Temporal lobe (tissue), 2 donors: Measurements from ENCODE around the genes CAV3 and PRRT3.

GRCh38 chr3:5428407-5429585 lies 241.3 kb downstream of the EDEM1 start:
- RAMPAGE, long total RNA, result no peak

DNA sequence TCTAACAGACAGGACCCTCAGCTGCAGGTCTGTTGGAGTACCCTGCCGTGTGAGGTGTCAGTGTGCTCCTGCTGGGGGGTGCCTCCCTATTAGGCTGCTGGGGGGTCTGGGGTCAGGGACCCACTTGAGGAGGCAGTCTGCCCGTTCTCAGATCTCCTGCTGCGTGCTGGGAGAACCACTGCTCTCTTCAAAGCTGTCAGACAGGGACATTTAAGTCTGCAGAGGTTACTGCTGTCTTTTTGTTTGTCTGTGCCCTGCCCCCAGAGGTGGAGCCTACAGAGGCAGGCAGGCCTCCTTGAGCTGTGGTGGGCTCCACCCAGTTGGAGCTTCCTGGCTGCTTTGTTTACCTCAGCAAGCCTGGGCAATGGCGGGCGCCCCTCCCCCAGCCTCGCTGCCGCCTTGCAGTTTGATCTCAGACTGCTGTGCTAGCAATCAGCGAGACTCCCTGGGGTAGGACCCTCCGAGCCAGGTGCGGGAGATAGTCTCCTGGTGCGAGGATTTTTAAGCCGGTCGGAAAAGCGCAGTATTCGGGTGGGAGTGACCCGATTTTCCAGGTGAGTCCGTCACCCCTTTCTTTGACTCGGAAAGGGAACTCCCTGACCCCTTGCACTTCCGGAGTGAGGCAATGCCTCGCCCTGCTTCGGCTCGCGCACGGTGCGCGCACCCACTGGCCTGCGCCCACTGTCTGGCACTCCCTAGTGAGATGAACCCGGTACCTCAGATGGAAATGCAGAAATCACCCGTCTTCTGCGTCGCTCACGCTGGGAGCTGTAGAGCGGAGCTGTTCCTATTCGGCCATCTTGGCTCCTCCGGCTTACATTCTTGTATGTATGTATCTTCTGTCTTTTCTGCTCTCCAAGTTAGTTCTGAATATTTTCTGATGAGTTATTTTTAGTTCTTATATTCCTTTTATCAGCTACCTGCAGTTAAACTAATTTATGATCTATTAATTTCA lies 370.5 kb upstream of the GRM7 start:
- RAMPAGE, long total RNA, result no peak

DNA sequence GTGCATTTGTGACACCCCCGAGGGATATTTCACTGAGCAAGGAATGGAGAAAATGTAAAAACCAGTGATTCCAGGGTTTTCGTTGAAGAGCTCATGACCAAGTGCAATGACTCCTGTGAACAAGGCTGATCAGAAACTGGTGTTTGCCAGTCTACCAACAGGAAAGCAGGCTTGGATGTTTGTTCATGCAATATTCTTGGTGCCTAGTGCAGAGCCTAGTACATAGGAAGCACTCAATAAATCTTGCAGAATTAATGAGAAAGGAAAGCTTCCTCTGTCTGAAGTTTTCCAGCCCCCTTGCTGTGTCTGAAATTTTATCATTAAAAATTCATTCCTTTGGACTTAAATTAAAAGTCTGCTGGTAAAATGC lies 64.6 kb upstream of the LMCD1 start:
- RAMPAGE, long total RNA, result no peak

DNA sequence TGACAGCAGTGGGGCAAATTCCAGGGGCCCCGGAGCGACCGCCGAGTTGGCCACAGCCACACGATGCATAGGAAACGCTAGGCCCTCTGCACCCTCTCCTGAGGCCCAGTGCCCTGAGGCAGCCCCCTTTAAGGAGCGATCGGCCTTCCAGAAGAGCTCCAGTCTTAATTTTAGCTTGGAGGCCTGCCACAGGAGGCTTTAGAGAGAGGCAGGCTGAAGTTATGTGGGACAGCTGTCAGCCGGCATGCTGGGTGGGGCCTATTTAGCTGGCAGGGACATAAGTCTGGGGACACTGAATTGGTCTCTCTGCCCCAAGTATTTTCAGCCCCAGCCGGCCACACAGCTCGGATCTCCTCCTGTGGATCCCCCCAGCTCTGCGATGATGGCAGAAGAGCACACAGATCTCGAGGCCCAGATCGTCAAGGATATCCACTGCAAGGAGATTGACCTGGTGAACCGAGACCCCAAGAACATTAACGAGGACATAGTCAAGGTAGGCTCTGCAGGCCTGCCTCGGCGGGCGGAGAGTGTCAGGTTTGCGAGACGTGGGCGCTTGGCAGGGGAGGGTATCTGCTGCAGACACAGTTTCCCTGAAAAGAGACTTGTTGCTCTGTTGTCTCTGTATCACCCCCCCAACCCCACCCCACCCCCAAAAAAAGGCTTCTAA lies at the start of gene CAV3:
TSS of gene CAV3 (plus strand) at position 305 of the 667 bp plus-strand sequence.
- RAMPAGE, long total RNA, result no peak

GRCh38 chr3:8981567-8982107 lies 18.4 kb upstream of the RAD18 start:
- RAMPAGE, long total RNA, result no peak

- RAMPAGE, long total RNA, result no peak
Observed at GRCh38 chr3:9049271-9049774, 86.1 kb upstream of the RAD18 start.

DNA sequence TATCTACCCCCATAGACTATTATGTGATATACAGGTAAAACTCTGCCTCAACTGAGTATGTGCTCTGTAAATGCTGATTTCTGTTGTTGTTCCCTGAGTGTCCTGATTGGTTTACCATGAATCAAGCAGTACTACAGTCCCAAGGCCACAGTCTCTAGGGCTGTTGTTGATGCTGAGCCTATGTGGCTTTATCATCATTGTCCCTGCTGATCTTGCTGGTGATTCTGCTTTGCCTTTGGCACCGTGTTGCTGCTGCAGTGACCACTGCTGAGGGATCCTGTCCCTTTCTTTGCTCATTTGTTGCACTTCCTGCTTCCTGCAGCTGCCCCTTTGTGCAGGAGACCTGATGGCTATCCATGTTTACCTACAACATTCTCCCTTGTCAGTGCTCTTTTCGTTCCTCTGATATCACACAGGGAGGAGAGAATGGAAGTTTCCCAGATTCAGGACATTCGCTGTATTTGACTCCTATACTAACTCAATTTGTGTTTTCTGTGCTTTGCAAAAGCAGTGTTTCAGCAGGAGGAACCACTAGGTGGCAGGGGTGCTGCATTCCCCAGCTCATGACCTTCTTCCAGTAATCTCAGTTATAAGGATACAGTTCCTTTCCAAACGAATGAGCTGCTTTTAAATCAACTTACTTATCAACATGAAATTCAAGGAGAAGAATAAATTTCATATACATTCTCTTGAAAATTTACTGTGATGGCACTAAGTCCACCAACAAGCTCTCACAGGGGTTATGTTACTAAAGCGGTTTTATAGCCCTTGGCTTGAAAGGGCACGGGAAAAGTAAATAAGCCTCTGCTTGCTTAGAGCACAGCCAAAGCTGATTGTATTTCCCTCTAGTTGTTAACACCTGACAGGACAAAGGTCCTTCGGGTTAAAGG lies 9.8 kb upstream of the THUMPD3 start:
- RAMPAGE, long total RNA, result no peak

DNA sequence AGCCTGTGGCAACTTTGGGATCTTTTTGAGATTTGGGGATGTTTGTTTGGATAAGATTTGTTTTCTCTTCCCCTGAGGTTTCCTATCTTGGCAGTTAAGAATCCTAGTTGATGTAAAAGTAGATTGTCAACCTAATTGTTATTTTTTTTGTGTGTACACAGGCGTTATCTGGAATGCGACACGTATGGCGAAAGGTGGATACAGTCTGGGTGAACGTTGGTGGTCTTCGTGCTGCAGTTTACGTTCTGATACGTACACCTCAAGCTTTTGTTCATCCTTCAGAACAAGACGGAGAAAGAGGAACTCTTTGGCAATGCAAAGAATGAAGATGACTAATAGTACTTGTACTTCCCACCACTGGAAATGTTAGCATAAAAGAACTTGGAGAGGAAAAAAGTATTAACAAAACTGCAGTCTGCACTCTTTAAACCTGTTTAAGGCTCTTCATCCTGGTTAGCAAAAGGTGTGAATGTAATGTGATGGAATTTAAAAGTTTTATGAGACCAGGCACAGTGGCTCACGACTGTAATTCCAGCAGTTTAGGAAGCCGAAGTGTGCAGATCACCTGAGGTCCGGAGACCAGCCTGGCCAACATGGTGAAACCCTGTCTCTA lies 12.9 kb upstream of the SETD5 start:
- RAMPAGE, long total RNA, result no peak

DNA sequence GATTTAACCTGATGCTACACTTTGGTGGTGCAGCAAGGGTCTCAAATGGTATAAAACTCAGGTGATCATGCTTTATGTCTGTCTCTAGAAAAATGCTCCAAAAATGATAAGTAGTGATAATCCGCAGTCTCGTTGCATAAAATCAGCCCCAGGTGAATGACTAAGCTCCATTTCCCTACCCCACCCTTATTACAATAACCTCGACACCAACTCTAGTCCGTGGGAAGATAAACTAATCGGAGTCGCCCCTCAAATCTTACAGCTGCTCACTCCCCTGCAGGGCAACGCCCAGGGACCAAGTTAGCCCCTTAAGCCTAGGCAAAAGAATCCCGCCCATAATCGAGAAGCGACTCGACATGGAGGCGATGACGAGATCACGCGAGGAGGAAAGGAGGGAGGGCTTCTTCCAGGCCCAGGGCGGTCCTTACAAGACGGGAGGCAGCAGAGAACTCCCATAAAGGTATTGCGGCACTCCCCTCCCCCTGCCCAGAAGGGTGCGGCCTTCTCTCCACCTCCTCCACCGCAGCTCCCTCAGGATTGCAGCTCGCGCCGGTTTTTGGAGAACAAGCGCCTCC lies 1.4 kb upstream of the SETD5 start:
- RAMPAGE, long total RNA, result no peak

DNA sequence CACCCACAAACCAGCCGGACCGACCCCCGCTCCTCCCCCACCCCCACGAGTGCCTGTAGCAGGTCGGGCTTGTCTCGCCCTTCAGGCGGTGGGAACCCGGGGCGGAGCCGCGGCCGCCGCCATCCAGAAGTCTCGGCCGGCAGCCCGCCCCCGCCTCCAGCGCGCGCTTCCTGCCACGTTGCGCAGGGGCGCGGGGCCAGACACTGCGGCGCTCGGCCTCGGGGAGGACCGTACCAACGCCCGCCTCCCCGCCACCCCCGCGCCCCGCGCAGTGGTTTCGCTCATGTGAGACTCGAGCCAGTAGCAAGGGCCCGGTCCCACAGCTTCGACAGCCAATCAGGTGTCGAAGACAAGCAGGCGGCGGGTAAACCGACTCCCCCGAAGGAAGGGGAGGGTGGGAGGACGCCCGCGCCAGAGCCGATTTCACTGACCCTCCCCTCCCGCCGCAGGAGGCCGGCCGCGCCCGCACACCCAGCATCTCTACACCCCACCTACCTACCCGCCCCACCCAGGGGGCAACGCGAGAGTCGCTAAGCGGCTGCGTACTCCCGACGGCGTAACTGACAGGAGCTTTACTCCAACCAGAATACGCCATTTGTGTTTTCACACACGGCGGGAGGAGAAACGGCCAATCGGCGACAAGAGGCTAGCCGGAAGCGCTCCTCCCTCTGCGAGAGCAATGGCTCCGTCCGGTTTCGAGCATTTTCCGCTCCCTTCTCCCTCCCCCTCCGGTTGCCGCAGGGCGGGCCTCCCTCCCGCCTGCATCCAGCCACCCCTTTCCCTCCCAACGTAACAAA lies 710 bp upstream of the SETD5 start:
- RAMPAGE, long total RNA, result no peak

GRCh38 chr3:9475194-9476002 lies 78.0 kb downstream of the SETD5 start:
- RAMPAGE, long total RNA, result no peak

DNA sequence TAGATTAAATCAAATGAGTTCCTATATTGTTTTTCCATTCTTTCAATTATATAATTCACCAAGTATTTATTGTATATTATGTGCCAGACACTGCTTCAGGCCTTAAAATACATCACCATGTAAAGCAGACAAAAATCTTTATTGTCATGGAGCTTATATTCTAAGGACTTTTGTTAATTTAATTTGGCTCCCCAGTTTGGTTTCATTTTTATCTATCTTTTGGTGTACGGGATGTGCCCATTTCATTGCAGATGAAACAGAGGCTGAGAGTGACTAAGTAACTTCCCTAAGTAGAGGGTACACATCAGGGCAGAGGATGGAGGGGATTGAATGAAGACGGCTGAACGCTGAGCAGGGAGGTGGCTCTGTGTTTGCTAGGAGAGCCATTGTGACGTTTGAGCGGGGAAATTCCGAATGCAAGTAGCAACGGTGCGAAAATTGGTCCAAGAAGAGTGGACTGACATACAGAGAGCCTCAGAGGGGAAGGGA lies 13.4 kb downstream of the MTMR14 start:
- RAMPAGE, long total RNA, result no peak

DNA sequence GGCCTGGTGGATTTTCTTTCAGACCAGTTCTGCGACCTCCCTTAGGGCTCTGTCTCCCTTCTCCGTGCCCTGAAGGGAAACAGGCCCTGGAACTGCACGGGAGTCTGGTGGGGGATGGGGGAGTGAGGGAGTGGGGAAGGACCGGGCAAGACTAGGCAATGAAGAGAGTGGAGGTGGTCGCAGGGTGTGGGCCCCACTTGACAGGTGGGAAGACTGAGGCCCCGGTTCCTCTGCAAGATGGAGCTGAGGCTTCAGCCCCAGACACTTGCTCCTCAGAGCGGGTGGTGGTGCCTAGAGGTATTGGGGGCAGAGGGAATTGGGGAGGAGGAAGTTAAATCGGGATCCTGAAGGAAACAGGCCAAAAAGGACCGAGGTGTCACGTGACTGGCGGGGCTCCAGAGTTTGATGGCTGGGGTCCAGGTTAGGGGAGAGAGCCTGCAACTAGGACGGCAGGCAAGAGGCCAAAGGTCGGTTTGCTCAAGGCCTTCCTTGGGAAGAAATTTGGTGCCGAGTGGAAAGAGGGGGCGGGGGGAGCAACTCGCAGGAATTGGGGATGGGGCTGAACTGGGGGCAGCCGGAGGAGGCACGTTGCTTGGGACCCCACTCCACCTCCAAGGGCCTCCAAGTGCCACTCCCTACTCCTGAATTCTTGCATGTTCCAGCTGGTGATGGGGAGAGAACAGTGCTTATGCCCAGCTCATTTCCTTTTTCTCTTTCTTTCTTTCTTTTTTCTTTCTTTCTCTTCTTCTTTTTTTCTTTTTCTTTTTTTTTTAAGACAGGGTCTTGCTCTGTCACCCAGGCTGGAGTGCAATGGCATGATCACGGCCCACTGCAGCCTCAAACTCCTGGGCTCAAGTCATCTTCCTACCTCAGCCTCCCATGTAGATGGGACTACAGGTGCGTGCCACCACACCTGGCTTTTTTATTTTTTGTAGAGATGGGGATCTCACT lies 802 bp upstream of the CAMK1 start:
- RAMPAGE, long total RNA, result no peak

GRCh38 chr3:9783954-9784501 lies 8.2 kb downstream of the TADA3 start:
- RAMPAGE, long total RNA, result no peak

DNA sequence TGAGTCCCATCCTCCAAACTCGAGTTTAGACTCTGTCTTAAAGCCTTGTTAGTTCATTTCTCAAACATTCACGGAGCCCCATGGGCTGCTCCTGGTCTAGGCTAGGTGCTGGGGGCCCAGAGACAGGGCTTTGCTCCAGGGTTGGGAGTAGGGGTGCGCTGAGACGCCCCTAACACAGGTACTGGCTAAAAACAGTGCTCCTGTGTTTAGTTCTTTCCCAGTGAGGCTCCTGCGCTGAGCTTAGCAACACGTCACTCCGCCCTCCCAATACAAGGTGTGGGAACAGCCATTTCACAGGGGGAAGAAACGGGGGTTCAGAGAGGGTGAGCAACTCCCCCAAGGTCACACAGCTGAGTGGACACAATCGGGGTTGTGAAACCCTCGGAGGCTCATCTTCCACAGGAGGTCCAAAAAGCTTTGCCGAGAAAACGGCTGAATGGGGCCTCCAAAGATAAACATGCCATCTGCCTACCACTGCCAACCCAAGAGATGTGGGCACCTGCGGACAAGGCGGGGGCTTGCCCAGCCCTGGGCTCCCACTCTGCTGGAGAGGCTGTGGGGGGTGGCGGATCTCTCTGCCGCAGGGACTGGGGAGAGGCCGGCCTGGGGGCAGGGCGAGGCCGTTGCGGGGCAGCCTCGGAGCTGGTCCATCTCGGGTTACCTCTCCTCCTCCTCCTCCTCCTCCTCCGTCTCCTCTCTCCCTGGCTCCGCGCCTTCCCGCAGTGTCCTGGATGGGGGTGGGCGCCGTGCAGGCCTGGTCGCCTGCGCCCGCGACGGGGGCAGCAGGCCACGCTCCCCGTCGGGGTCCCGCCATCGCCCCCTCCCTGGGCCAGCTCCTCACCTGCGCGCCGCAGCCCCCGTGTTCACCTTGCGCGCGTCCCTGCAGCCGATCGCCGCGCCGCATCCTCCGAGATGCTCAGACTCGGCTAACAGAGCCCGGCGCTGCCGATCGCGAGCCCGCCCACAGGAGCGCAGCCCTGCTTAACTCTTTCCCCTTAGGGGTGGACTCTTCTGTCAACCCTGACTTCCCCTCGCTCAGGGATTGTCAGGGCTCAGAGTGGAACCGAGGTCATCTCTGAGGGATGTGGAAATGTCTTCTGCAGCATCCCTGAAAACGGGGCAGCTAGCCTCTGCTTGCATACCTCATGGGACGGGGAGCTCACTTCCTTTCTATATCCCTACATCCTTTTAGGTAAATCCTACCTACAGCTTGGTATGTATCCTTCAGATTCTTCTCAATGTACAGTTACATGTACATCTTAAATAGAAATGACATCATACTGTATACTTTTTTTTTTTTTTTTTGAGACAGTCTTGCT lies at the start of gene PRRT3:
TSS of gene PRRT3 (minus strand) at position 928 of the 1,319 bp plus-strand sequence.
- RAMPAGE, long total RNA, result no peak

DNA sequence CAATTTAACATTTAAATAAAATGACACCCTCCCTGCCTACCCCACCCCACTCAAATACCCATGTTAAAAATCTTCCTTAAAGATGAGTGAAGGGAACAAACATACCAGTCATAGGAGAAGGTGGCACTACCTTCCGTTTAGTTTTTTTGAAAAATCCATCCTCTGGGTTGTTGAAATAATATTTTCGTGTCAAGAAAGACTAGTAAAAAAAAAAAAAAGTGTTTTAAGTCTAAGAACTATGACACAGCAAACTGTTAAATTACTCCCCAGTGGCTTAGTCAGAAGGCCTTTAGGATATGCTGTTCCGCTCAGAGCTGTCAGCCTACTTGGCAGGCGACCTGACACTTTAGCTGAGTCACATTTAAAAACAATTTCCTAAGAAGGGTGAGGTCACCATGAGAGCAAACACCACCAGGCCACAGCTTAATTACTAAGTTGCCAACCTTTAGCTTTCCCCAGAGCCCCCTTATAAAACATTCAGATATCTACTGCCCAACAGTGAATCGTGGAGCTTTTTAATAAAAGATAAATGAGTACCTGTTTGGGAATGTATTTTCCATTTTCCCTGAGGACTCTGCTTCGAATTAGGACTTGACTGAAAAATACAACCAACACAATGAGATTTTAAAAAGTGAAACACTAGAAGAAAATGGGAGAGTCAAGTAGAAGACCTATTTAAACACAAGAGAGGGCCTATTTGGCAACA lies 9.6 kb downstream of the EMC3 start:
- RAMPAGE, long total RNA, result no peak

DNA sequence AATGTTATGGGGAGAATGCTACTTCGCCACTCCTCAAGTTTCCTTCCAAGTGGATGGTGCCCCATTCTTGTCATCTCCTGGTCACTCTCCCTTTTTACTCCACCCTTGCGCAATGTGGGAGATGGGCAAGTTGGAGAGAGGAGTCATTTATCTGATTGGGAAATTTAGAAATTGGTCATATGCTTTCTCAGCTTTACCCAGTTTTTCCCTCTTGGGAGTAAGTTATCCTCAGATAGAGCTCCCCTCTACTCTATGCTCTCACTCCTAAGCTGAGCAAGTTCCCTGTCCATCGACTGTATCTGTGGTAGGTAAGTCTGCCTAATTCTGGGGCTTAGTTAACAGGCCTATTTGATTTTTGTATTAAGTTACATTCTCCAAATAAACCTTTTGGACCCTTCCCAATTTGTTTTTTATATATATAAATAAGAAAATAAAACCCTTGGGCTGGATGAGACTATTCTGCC lies 14.3 kb downstream of the FANCD2OS start:
- RAMPAGE, long total RNA, result no peak

DNA sequence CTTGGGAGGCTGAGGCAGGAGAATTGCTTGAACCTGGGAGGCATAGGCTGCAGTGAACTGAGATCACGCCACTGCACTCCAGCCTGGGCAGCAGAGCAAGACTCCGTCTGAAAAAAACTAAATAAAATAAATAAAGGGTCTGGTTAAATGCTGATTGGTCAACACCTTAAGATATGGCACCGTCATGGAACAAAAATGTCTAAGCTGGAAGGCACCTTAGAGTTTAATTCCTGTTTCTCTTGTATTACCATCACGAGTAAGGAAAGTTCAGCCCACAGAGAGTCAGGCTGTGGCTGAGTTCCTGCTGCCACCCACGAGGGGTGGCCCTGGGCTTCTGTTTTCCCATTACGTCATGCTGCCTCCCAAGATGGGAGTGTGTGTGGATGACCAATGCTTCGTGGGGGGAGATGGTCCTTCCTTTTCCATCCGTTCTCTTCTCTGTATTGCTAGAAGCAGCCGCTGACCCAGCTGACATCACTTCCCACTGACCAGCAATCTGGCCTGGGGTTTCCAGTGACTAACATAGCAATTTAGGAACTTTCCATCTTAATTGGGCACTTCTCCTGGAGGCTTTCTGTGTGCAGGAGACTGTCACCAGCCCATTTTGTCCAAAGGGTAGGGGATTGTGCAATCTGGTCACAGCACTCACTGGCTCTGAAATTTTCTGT lies 9.1 kb downstream of the IRAK2 start:
- RAMPAGE, long total RNA, result no peak

DNA sequence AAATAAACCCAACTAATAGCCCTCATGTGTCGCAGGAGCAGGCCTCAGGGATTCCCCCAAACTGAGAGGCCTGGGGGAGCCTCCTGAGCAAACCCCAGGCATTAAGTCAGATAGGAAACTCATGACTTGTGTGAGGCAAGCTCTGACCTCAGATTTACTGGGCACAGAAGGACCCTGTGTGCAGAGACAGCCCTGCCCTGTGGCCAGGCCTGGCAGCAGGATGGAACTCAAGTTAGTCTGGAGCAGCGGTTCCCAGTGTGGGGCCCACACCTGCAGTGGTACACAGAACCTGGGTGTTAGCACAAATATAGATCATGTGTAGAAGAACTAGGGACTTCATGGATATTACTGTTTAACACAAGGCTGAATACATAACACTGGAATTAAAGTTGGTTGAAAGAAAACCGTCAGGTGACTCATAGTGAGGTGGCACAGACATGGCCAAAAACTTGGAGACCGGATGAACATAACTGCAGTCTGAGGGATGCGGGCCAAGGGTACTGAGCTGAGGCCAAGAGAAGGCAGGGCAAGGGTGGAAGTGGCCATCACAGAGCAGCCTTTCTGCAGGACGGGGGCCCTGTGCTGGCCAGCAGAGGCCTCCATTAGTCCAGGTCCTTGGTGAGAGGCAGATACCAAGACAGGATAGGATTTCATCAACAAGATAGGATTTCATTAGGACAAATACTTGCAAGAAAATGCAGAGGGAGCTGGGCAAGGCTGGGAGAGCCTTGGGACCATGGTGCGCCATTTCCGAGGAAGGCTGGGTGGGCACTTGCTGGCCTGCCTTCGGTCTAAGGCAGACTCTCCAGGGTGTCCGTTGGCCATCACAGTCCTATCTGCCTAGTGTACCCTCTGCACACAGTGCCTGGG lies 40.9 kb downstream of the IRAK2 start:
- RAMPAGE, long total RNA, result no peak

GRCh38 chr3:10553482-10554263 lies 48.3 kb upstream of the ATP2B2 start:
- RAMPAGE, long total RNA, result no peak